Measurements from ENCODE around the gene PARD6B.

DNA sequence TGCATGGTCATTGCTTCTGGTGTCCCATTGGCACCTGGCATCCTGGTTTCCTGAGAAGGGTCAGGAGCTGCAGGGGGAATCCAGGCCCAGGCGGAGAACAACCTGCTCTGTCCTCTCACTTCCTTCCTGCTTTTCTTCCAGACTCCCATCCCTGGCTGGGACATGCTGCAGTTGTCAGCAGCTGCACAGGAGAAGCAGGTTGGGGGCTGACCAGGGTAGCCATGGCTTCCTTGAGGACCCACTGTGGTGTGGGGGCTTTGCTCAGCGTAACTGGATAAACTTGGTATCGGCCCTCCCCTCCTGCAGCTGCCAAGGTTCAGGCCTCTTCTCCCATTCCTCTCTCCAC is 155.2 kb downstream of the CEBPB start:
- PRO-cap, result no peak

DNA sequence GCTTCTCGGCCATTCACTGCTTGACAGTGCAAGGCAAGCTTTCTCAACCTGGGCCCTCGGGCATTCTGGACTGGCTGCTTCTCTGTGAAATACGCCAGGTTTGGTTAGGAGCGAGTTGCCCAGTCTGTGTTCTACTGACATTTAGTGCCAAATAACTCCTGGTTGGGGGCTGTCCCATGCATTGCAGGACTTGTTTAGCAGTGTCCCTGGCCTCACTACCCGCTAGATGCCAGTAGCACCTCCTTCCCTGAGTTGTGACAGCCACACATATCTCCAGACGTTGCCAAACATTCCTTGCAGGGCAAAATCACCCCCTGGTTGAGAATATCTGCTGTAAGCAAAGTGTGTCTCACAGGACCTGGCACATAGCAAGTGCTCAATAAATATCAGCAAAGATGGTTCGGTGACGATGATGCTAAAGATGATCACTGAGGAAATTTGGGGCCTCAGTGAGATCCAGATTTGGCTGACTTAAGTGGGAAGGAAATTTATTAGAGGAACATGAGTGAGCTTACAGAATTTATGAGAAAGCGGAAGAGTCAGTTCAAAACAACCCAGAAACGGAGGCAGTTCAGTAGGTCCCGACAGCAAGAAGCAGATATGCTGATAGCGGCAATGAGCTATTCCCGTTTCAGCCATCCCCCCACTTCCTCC is 157.1 kb downstream of the CEBPB start:
- PRO-cap, result no peak

- PRO-cap, result no peak
Observed at GRCh38 chr20:50379080-50379979, 130.9 kb upstream of the PTPN1 start.

DNA sequence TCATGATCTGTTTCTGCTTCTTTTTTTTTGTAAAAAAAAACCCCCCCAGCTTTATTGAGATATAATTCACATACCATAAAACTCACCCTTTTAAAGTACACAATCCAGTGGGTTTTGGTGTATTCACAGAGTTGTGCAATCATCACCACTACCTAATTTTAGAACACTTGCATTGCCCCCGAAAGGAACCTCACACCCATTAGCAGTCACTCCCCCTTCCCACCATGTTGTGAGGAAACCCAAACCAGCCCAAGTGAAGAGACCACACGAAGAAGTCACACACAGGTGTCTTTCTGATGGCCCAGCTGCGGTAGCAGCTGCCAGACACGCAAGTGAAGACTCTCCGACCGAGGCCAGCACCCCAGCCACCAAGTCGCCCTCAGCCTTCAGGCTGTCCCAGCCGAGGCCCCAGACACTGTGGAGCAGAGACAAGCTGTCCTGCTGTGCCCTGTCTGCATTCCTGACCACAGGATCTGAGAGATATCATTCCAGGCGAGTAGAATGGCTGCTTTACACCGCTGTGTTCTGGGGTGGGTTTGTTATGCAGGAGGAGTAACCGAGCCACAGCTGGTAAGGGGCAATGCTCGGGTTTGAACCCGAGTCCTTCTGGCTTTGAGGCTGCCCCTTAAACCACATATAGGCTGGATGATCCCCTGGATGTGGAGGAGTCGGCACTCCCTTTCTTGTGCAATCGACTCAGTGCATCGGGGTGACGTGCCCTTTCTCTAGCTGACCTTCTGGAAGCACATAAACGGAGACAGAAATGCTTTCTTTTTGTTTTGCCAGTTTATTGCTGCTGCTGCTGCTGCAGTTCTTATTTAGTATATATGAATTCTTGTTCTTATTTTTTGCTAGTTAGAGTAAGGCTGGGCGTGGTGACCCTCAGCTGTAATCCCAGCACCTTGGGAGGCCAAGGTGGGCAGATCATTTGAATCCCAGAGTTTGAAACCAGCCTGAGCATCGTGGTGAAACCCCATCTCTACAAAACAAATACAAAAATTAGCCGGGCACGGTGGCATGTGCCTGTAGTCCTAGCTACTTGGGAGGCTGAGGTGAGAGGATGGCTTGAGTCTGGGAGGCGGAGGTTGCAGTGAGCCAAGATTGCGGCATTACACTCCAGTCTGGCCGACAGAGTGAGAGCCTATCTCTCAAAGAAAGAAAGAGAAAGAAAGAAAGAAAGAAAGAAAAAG is 58.9 kb upstream of the PTPN1 start:
- PRO-cap, result no peak

- PRO-cap, result no peak
Observed at GRCh38 chr20:50513031-50513382, 2.8 kb downstream of the PTPN1 start.

DNA sequence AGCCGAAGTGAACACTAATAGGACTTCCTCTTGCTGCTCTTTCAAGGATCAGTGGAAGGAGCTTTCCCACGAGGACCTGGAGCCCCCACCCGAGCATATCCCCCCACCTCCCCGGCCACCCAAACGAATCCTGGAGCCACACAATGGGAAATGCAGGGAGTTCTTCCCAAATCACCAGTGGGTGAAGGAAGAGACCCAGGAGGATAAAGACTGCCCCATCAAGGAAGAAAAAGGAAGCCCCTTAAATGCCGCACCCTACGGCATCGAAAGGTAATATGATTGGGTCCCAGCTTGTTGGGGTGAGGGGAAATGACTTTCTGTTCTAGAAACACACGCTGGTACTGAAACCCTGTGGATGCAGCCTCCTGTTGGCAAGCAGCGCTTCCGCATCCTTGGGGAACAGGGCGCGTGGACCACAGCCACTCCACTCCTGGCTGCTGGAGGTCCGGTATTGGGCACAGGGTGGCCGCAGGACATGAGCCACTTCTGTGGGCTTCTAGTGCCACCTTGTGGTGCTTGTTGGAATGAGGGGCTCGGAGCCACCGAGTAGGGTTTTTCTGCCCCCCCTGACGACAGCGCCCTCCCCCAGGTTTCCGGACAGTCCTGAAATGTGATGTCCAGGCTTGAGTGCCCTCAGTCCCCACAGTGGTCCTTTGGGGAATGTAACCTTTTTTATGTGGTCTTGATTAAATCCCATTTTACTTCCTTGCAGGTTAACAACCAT is 69.6 kb downstream of the PTPN1 start:
- PRO-cap, result no peak

GRCh38 chr20:50625964-50626281 is 65.4 kb downstream of the RIPOR3 start:
- PRO-cap, result no peak

DNA sequence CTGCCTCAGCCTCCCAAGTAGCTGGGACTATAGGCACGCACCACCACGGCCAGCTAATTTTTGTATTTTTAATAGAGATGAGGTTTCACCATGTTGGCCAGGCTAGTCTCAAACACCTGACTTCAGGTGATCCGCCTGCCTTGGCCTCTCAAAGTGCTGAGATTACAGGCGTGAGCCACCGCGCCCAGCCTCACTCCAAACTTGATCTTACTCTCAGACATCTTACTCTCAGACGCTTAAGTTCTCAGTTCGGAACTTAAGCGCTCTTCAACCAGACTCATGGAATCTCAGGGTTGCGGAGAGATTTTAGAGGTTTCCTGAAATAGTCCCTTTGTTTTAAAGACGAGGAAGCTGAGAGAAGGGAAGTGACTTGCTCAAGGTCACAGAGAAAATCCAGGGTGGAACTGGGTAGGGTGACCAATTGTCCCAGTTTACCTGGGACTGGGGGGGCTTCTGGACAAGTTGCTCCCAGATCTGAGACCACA is 2.0 kb downstream of the RIPOR3 start:
- PRO-cap, result no peak

DNA sequence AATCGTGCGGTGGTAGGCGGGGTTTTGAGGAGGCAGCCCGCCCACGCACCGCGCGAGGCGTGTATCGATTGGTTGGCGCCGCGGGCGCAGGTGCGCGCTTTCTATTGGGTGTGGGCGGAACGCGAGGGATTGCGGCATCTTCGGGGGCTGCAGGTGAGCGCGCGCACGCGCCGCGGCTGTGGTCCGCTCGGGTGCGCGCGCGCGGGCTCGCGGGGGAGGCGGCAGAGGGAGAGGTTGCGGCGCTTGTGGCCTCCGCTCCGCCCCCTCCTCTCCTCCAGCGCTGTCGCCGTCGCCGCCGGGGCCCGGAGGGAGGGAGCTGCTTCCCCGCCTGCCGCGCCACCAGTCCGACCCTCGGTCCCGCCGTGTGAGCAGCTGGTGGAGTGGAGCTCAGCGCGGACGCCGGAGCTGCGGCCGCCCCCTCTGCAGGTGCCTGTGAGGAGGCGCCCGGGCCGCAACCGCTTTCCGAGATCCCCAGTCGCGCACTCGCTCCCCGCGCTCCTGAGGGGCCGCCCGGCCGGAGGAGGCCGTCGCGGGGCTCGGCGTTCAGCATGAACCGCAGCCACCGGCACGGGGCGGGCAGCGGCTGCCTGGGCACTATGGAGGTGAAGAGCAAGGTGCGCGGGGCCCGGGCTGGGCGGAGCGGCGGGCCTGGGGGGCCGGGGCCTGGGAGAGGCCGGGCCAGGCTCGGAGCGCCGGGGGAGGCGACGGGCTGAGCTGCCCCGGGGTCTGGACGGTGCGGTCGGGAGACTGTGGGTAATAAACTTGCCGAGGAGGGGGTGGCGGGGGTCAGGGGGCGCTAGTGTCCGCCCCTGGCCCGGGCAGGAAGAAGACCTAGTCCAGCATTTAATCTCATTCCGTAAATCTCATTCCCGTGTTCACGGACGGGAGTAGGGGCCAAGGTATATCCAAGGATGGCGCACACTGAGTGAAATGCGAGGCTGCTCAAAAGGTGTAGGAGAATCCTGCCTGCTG is at the start of gene PARD6B:
Gene PARD6B (plus strand): TSS at position 342 of the 972 bp plus-strand sequence.
- PRO-cap, result bidirectional peak, plus-strand start at position 342 of the sequence, minus-strand start outside the sequence

GRCh38 chr20:50762390-50763280 is 31.3 kb downstream of the PARD6B start:
- PRO-cap, result no peak

- PRO-cap, result no peak
Observed at GRCh38 chr20:50826159-50826538, 31.3 kb downstream of the BCAS4 start.

GRCh38 chr20:50892098-50893456 is 38.7 kb downstream of the ADNP start:
- PRO-cap, result no peak

GRCh38 chr20:51107873-51108305 is 85.0 kb upstream of the KCNG1 start:
- PRO-cap, result no peak

GRCh38 chr20:51382935-51383773 is 159.4 kb downstream of the NFATC2 start:
- PRO-cap, result no peak

GRCh38 chr20:51404590-51405554 is 137.6 kb downstream of the NFATC2 start:
- PRO-cap, result no peak

DNA sequence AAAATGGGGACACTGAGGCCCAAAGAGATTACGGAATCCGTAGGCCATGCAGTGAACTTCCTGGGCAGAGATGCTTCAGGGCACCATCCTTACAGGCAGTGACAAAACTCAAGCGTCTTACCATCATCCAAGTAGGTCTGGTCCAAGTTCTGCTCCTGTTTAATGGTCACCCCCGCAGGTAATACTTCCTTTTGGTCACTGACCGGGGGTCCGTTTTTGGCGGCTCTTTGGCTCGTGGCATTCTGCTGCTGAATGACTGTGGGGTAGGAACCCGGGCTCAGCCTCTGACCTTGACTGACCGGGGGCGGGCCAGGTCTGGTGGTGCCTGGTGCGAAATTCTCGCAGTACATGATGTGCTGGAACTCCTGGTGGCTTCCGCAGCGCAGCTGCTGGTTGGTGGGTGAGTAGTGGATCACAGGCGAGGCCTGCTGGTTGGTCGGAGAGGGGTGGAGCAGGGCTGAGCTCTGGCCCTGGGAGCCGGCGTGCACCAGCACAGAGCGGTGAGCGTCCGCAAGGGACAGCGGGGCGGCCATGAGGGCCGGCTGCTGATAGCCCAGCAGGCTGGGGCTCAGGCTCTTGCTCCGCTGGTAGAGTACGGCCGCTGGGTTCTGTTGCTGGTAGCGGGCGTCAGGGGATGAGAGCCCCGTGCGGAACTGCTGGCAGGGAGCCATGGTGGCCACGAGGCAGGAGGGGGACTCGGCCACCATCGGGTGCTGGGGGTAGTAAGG is 110.4 kb downstream of the NFATC2 start:
- PRO-cap, result no peak

DNA sequence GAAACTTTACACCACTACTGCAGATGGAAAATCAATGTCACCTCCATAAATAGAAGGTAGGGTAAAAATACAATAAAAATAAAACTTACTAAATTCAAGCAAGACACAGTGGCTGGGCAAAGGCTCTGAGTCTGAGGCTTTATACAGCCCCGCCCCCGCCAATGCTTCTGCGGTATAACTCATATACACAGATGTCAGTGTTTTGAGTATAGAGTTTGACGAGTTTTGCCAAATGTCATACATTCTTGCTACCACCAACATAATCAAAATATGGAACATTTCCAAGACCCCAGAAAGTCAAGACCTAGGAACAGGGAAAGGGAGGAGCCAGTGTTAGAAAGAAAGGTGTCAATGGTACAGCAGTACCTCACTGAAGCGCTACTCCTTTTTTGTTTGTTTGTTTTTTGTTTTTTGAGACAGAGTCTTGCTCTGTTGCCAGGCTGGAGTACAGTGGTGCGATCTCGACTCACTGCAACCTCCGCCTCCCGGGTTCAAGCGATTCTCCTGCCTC is 12.7 kb downstream of the NFATC2 start:
- PRO-cap, result no peak

GRCh38 chr20:51732025-51732766 is 36.0 kb downstream of the ATP9A start:
- PRO-cap, result no peak

DNA sequence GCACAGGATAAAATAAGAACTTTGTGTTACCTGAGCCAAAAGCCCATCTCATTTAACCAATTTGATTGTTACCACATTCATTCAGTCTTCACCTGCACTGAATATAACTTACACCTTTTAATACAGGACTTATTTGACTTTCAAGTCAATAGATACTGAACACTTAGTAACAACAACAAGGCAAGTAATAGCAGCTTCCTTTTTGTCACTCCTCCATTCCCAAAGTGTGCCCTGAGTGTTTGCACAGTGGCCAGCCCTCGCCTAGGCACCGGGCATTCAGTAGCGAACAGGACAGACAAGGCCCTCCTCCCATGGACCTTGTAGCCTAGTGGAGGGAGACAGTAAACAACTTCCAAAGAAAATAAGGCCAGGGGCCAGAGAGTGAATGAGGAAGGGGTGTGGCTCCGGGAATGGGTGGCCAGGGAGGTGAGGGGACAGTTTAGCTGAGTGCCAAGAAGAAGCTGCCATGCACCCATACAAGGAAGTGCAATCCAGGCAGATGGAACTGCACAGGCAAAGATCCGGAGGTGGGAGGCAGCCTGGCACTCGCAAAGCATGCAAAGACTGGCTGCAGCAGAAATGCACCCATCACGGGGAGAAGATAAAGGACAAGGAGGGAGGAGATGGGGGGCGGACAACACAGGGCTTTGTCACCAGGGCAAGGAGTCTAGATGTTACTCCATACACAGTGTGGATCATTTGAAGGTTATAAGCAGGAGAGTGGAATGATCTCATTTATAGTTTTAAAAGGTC is 32.4 kb downstream of the ATP9A start:
- PRO-cap, result no peak

- PRO-cap, result no peak
Observed at GRCh38 chr20:52222195-52222502, 30.6 kb upstream of the ZFP64 start.